Smooth muscle cell (in vitro differentiated cells): ENCODE measurements around a stretch of chr16.

GRCh38 chr16:48206490-48207001, 37.6 kb upstream of the LONP2 start:
- RAMPAGE, long total RNA = no peak

DNA sequence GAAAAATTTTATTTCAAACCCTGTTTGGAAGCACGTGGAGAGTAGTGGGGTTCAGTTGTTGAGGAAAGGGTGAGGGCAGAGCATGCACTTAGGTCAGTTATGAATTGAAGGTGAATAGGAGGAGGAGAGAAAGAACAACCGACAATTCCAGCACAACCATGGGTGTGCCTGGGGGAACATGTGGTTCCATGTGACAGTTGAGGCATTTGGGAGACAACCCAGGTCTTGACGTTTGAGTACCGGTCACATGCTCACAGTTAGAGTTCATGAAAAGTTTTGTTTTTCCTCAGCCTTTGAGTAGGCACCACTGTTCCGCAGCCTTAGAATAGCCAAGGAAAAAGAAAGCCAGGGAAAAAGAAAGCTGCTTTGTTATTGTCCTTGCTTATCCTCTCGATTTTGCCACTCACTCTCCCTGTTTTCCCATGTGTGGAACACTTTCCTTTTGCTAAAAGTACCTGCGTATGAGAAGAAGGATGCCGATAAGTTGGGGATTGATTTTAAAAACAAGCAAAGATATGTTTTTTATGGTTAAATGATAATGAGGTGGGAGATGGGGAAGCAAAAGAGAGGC, 25.6 kb upstream of the ABCC11 start:
- RAMPAGE, long total RNA = no peak

GRCh38 chr16:48342363-48343462, 42.5 kb downstream of the SIAH1 start:
- RAMPAGE, long total RNA = no peak

- RAMPAGE, long total RNA = no peak
Measured at GRCh38 chr16:48364877-48365369, 20.3 kb downstream of the SIAH1 start.

- RAMPAGE, long total RNA = no peak
Measured at GRCh38 chr16:48608085-48608907, 1.7 kb downstream of the N4BP1 start.

- RAMPAGE, long total RNA = no peak
Measured at GRCh38 chr16:49010074-49010718, 271.4 kb downstream of the CBLN1 start.

DNA sequence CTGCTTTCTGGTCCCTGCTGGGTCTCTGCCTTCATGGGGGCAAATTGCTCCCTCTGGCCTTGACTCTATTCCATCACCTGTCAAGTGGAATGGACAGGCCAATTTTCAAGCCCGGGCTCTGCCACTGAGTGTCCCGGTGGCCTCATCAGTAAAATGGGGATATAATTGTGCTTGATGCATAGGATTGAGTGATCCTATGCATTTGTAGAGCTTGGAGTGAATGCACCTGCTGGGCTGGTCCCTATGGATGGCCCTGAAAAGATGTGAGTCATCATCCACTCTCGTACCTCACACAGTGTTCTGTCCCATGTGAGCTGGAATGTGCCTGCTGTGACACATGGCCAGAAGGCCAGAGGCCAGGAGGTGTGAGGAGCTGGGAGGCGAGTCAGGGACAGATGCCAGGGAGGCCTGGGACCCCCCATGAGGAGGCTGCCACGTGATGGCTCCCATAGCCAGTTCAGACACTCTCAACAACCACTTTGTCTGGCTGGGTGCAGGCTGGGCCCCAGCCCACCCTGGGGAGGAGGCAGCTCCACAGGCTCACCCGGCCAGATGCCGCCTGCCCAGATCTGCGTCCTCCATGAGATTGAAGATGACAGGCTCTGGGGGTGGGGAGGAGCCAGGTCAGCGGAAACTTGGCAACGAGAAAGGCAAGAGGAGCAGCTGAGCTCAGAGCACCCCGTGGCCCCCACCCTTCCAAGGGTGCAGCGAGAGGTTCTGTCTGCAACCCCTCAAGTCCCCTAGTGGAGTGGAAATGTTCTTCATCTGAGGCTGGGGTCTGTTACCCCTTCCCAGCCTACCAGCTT, 168.8 kb downstream of the C16orf78 start:
- RAMPAGE, long total RNA = no peak

DNA sequence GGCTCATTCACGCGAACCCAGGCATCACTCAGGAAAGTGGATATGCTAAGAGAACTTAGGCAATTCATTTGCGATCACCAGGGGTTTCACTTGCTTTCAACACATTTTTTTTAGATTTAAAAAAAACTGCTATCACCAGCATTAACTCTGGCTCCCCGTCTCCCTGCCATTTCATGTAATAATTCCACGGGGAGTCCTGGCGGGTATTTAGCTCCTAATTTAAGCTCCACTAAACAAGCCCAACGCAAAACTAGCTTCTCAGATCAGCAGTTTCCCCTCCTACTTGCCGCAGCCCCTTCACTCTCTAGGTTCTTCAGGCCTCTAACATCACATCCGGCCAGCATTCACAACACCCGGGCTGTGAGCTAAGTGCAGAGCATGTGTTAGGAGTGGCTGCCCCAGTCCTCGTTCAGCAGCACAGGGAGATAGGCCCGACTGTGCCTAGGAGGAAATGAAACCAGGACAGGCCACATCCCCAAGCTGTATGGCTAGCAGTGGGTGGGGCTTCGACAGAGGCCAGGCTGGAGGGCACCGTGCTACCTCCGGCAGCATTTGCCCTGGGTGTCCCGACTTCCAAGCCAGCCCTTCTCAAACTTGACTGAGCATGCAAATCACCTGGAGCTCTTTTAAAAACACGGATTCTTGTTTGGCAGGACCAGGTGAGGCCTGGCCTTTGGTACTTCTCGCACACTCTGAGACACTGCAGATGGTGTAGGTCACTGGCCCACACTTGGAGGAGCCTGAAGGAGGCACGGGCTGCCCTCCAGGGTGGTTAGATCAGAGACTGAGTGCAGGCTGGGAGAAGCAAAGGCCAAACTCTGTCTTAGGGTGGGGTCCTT, 201.8 kb downstream of the C16orf78 start:
- RAMPAGE, long total RNA = no peak

DNA sequence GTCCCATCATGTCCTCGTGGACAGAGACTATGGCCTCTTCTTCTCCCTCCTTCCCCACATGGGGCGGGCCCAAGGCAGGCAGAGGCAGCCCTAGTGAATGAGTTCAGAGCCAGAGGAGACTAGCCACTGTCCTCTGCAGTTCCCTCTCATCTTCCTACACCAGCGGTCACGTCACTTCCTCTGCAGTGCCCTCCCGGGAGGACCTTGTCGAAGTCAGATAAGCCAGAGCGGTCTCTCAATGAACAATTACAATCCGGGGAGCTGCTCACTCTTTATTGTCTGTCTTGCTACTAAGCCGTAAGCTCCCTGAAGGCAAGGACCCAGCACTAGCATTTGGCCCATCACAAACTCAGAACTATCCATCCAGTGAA, 18.2 kb downstream of the ZNF423 start:
- RAMPAGE, long total RNA = no peak

GRCh38 chr16:50066581-50066910, 776 bp downstream of the HEATR3 start:
- RAMPAGE, long total RNA = no peak

- RAMPAGE, long total RNA = no peak
Measured at GRCh38 chr16:50153324-50153789, 251 bp downstream of the TENT4B start.

DNA sequence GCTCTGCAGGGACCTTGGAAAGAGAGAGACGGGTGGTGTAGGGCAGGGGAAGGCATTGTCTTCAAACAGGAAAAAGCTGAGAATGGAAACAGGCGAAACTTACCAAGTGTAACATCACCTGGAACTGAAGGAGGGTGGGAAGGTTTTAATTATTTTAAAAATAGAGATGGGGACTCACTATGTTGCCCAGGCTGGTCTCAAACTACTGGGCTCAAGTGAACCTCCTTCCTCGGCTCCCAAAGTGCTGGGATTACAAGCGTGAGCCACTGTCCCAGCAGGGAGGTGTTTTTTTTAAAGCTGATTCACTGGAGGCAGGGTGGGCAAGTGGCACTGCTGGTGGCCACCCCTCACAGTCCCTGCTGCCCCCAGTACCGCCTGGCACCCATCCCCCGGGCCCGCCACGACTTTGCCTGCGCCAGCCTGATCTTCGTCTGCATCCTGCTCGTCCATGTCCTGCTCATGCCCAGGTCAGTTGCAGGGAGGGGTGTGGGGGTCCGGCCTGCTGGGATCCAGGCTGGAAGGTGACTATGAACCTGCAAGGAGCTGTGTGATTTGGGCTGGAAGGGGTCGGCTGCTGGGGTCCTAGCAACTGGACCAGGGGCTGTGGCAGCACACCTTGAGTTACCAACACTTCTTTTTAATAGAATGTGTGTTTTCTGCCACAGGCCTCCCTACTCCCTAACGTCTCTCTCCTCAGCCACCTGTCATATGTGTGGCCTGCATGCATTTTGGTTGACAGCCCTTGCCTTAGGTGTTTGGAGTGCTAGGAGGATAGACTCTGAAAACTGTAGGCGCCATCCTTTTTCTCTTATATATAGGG, 40.5 kb downstream of the ADCY7 start:
- RAMPAGE, long total RNA = no peak

DNA sequence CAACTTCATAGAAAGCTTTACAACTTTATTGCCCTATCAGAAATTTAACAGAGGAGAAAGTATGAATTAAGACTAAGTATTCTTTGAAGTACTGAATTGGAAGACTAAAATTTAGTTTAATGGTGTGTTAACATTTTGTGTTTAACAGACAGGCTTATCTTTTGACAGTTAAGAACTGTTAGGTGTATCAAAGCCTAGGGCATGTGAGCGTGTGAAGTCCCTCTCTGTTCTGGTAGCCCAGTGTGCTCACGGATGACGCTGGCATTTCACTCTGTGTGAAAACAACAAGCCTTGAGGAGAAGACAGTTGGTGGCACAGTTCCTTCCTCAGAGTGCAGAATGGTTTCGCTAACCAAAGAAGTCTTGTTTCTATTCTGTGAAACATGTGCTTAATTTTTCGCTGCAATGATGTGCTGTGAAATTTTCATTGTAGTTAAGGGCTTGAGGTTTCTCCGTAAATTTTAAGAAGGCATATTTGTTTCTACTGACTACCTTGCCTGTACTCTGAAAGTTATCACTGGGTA, 33.6 kb downstream of the BRD7 start:
- RAMPAGE, long total RNA = no peak

- RAMPAGE, long total RNA = no peak
Measured at GRCh38 chr16:50505734-50506522, 42.3 kb upstream of the NKD1 start.

DNA sequence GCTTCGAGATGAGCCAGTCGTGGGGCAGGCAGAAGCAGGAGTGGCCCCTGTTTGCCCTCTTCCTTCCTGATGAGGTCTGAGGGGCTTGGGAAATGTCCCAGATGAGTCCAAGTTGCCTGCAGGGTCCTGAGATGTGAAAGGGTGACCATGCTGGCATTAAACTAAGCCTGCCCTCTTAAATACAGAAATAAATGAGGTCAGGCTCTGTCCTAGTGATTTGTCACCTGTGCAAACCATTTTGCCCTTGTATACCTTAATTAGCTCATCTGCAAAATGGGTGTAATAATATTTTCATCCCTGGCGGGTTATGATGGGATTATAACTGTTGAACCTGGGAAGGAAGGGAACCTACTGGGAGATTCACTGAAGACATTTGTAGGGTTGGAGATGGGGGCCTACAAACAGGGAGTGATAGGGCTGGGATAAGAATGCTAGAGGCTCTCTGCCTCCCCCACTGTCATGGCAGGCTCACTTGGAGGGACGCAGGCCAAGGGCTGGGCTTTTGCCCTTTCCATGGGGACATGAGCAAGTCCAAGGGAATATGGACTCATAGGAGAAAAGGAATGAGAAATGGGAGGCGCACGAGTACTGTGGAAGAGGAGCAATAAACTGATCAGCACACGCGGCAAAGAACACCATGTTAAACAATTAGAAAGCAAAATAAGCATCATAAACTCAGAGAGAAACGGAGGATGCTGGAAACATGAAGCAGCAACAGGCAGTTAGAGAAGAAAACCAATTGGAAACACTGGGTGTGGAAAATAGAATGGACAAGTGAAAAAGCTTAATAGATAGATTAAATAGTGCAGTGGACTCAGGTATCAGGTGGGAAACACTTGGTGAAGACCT, 4.4 kb downstream of the NKD1 start:
- RAMPAGE, long total RNA = no peak

- RAMPAGE, long total RNA = no peak
Measured at GRCh38 chr16:50666564-50667084, 14.5 kb downstream of the SNX20 start.

- RAMPAGE, long total RNA = no peak
Measured at GRCh38 chr16:50705887-50706703, 12.7 kb downstream of the NOD2 start.

- RAMPAGE, long total RNA = no peak
Measured at GRCh38 chr16:50713401-50713896, 20.0 kb downstream of the NOD2 start.

DNA sequence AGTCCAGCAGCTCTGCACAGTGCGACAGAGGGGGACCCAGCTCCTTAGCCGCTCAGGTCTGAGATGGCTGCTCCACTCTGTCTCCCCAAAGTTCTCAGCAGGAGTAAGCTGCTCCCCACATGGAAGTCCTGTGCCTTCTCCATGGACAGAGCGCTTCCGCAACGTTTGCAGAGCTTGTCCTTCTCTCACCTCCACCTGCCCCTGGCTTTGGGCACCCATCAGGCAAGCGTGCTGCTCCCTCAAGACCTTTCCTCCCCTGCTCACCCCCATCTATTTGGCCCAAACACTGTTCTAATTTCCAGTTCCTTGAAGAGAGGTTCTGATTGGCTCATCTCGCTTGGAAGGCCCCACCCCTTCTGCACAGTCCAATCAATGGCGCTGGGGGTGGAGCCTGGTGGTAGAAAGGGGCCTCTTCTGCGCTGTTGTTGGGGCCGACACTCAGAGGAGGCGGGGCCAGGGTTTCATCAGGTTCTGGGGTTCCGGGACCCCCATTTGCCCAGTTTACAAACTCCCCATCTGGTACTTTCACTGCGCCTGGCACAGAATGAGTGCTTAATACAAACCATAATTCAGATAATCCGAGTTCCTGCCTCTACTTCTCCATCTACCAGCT, 137.2 kb downstream of the CYLD start:
- RAMPAGE, long total RNA = no peak

DNA sequence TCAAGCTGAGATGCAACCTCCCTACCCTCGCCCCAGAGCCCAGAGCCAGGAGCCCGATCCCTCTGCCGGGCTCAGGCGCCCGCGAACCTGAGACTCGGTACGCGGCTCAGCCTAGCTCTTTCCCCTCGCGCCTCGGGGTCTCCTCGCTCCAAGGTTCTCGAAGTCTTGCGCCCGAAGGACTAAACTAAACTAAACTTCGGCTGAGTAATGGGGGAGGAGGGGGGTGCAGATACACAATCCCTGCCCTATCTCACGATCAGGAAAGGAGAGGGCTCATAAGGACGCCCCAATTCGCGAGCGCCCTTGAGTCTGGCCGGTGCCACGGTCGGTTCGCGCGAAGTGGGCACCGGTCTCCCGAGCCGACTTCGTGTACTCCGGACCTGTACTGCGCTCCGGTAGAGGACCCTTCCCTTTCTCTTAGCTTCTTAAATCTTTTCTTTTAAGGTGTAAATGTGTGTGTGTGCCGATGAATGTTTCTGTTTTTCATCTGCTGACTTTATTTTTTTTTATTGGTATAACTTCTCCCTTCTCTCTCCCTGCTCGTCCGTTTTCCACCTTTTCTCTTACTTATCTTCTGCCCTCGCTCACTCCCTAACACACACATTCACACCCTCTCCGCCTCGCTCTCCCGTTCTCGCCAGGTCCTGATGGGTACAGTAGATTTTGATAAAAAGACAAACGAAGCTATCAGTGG, 1.9 kb upstream of the SALL1 start:
- RAMPAGE, long total RNA = no peak